M059J (cell line): ENCODE measurements around a stretch of chr5.

GRCh38 chr5:224198-224764 lies 6.2 kb downstream of the SDHA start:
- RAMPAGE, long total RNA: no peak

- RAMPAGE, long total RNA: no peak
Measured at GRCh38 chr5:269303-270545, 1.7 kb upstream of the PDCD6 start.

- RAMPAGE, long total RNA: no peak
Measured at GRCh38 chr5:322389-323029, 995 bp downstream of the AHRR start.

GRCh38 chr5:372861-374324 lies 51.9 kb downstream of the AHRR start:
- RAMPAGE, long total RNA: no peak

DNA sequence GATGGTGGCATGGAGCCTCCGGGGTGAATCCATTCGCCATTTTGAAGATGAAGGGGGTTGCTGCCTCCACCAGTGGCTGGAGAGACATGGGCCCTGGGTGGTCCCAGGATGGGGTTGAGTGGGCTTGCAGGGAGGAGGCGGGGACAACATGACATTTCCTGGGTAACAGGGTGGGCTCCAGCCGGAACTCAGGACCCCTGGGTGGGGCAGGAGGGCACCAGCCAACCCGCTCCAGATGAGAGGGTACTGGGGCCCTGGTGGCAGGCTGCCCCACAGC lies 55.7 kb downstream of the AHRR start:
- RAMPAGE, long total RNA: no peak

DNA sequence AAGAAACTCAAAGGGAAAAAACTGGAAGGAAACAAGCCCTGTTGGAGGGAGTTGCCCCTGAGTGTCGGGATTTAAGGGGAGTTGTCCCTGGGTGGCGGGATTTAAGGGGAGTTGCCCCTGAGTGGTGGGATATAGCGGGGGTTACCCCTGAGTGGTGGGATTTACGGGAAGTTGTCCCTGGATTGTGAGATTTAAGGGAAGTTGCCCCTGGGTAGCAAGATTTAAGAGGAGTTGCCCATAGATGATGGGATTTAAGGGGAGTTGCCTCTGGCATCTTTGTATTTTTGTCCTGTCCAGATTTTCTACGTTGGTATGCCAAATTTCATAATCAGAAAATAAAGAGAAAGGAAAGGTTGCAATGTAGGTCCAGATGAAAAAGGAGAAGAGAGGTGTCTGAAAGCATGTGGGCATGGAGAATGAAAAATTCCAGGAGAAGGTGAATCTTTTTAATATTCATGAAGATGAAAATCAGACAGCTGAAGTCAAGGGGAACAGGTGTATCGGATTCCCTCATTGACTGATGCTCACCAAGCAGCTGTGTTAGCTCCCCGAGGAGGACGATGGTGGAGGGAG lies 1.7 kb downstream of the EXOC3 start:
- RAMPAGE, long total RNA: no peak

DNA sequence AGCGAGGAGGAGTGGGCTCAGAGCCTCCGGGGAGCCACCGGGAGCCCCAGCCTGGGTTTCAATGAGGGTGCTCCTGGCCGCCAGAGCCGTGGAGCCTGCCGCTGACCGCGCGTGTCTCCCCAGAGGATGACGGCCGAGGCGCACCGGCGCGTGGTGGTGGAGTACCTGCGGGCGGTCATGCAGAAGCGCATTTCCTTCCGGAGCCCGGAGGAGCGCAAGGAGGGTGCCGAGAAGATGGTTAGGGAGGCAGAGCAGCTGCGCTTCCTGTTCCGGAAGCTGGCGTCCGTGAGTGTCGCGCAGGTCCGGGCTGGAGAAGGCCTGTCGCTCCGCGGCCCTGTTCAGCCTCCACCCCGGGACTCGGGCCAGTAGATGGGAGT lies 22.0 kb downstream of the EXOC3 start:
- RAMPAGE, long total RNA: no peak

DNA sequence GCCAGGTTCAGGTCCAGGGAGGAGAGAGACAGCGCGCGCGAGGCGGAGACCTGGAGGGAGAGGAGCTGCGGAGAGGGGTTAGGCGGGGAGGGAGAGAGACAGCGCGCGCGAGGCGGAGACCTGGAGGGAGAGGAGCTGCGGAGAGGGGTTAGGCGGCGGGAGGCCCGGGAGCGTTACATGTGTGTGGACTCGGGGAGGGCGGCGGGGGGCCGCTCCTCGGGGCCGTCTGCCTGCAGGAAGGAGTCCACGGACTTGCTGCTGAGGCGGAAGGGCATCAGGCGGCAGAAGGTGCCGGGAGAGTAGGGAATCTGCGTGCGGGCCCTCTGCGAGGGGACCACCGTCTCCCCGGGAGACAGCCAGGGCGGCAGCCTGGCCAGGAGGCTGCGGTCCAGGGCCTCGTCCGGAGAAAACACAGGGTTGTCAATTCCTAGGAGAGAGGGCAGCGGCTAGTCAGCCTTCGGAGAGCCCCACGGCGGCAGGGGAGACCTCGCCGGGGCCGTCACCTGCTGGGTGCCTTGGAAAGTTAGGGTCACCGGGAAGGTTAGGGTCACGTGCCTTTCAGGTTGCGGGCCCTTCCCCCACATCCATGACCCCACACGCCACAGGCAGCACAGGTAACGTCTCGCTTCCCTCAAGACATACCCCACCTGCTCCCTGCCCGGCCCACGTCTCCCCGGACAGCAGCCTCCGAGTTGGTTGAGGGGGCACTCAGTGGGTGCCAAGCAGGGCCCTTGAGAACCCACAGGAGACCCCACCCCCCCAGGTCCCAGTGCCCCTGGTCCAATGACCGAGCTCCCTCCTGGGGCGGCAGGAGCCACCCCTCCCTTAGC lies 31.9 kb downstream of the EXOC3 start:
- RAMPAGE, long total RNA: no peak

- RAMPAGE, long total RNA: no peak
Measured at GRCh38 chr5:501948-502680, 22.1 kb downstream of the SLC9A3 start.

- RAMPAGE, long total RNA: no peak
Measured at GRCh38 chr5:613753-614202, 1.6 kb downstream of the CEP72 start.

DNA sequence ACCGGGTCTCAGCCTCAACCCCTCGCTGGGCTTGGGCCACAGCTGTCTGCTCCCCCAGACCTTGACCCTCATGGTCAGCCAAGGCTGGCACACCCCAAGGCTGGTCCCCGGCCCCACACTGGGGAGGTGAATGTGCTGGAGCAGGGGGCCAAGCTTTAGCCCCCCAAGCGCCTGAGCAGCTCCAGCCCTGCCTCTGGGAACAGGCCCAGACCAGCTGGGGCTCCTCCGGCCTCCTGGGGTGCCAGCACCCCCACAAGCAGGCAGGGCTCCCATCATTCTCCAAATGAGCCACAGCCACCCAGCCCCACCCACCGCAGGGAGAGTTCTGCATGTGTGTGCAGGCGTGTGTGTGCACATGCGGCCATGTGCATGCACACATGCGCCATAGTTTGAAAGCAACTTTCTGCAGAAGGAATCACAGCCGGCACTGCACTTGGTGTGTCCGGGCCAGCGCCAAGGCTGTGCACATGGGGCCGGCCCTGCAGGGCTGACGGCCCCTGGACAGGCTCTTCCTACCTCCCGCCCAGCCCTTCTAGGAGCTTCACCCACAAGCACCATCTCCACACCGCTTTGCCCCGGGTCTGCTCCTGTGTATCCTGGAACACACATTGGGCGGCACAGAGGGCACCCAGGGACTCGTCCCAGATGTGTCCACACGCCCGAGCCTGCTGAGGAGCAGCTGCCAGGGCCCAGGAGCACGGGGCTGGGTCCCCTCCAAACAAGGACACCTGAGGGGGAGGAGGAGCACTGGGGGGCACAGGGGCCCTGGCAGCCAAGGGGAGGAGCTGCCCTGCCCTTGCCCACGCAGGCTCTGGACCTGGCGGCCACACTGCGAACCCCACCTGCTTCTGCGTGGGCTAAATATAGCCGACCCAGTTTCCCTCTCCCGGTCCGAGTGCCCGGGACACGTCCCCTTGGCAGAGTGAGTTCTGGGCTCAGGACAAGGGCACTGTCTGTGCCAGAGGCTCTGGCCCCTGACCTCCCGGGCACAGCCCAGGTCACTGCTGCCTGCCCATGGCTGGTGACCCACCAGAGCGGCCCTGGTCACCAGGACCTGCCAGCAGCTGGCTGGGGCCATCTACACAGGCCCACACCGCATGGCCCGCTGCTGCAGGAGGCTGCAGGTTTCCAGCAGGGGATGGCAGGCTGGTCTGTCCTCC lies 19.2 kb downstream of the TPPP start:
- RAMPAGE, long total RNA: no peak

GRCh38 chr5:757529-758638 lies 26.6 kb downstream of the ZDHHC11B start:
- RAMPAGE, long total RNA: no peak

- RAMPAGE, long total RNA: no peak
Measured at GRCh38 chr5:776805-777202, 7.7 kb downstream of the ZDHHC11B start.

DNA sequence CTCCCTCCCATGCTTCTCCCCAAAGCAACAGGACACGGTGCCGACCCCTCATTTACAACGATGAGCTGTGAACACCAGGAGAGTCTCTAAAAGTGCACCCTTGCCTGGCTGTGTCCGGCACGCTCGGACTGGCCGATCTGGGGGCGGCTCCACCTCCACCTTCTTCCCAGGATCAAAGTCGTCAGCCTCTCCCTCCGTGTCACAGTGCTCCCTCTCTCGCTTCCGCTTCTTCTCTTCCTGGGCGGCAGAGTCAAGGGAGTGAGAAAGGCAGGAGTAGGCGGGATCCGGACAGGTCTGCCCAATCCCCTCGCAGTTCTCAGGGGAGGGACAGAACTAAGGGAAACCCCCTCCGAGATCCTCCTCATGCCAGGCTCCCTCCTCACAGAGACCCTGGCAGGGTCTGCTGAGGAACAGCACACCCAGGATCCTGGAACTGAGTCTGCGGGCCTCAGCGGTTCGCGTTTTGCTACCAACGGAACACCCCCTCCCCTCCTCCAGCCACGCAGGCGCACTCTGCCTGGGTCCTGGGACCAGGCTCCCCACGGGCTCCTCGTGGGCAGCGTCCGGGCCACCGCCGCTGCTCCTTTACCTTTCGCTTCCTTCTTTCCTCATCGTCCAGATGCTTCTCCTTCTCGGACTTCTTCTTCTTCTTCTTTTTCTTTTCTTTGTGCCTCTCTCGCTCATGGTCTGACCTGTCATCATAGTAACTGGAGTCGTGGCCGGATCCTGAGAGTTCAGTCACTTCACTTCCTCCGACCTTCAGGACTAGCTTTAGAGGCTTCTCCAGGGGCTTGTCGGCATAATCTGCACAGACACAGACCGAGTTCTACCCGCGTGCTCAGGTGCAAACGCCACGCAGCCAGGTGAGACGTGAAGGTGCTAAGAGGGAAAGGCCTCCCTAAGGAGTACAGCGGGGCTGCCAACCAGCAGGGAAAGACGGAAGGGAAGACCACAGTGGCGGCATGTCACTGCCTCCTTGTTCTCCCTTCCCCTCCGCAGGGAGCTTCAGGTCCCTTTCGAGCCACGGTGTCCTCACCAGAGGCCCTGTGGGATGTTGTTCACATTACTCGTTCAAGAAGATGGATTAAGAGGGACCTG lies 1.2 kb downstream of the BRD9 start:
- RAMPAGE, long total RNA: no peak

- RAMPAGE, long total RNA: no peak
Measured at GRCh38 chr5:926325-926635, 33.6 kb downstream of the TRIP13 start.

DNA sequence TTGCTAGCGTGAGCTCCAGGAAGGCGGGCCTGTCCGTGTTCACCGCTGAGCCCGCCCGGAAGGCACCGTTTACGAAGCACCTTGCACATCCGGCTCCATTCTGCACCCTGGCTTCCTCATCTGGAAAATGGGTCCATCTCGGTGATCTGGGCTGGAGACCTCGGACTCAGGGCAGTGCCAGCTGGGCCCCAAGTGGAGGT lies 52.5 kb upstream of the NKD2 start:
- RAMPAGE, long total RNA: no peak

GRCh38 chr5:963438-964799 lies 44.7 kb upstream of the NKD2 start:
- RAMPAGE, long total RNA: no peak

DNA sequence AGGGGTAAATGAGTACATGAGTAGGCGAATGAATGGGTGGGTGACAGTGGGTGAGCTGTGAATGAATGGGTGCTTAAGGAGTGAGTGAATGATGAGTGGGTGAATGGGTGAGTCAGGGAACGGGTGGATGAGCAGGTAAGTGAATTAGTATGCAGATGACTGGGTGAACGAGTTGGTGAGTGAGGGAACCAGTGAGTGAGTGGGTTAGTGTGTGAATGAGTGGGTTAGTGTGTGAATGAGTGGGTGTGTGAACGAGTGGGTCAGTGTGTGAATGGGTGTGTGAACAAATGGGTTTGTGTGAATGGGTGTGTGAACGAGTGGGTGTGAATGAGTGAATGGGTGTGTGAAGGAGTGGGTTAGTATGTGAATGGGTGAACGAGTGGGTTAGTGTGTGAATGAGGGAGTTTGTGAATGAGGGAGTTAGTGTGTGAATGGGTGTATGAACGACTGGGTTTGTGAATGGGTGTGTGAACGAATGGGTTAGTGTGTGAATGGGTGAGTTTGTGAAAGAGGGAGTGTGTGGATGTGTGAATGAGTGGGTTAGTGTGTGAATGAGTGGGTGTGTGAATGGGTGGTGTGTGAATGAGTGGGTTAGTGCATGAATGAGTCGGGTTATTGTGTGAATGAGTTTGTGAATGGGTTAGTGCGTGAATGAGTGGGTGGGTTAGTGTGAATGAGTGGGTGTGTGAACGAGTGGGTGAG lies 32.9 kb downstream of the NKD2 start:
- RAMPAGE, long total RNA: no peak

DNA sequence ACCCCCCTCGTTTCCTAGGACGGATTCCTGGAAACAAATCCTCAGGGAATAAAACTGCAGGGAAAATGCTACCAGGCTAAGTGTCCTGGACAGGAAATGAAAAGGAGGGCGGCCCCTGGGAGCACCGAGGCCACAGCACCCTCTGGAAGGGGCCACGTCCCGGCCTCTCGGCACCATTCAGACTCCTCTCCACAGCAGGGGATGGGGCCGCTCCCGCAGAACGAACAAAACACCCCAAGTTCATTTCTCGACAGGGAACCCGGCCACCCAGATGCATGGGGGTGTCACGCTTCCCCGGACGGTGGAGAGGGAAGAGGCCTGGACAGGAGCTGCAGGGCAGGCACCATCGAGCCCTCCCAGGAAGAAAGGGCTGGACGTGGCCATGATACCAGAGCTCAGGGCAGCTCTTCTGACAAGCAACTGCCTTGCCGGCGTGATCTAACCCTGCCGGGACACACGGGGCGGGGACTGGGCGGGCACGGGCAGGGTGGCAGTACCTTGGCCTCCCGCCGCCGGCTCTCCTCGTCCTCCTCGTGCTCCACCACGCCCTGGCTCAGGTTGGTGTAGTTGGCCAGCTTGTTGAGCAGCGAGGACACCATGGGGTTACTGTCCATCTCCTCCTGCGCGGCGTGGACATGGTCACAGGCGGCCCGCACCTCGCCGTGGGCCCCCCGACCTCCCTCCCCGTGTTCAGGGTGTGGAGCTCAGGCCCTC lies 18.7 kb downstream of the SLC12A7 start:
- RAMPAGE, long total RNA: no peak

GRCh38 chr5:1109218-1109773 lies 2.6 kb downstream of the SLC12A7 start:
- RAMPAGE, long total RNA: no peak